ENCODE data around the gene ABCA9.

GRCh38 chr17:69060760-69061298 is at the start of gene ABCA9:
Gene ABCA9, minus strand, starts transcription at chr17:69060927.
- PRO-cap: bidirectional peak, plus-strand start at chr17:69061117, minus-strand start at chr17:69060927

DNA sequence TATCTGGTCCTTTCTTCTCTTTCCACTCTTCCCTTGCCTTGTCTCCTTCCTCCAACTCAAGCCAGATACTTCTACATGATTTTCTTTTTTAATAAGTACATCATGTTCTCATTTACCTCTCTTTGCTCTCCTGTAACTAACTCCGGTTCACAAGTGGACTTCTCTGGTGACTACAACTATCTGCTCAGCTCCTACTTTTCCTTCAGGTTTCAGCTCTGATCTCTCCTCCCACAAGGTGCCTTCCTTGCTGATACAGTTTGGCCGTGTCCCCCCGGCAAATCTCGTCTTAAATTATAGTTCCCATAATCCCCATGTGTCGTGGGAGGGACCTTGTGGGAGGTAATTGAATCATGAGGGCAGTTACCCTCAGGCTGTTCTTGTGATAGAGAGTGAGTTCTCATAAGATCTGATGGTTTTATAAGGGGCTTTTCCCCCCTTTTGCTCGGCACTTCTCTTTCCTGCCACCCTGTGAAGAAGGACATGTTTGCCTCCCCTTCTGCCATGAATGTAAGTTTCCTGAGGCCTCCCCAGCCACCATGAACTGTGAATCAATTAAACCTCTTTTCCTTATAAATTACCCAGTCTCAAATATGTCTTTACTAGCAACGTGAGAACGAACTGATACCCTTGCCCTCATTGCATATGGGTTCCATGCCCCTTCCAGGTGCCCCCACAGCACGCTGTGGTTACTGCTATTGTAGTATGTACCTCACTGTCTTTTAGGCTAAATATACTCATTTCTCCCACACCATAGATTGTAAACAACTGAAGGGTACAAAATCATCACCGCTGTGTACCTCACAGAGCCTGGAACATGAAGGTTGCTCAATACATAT is 5.0 kb upstream of the ABCA9 start:
- PRO-cap: no peak

- PRO-cap: no peak
These were observed 27.1 kb upstream of the ABCA9 start for GRCh38 chr17:69087690-69088382.

- PRO-cap: bidirectional peak, plus-strand start at chr17:69901125, minus-strand start at chr17:69900827
These were observed 174.4 kb upstream of the KCNJ16 start for GRCh38 chr17:69900596-69901018.

GRCh38 chr17:70089164-70089363 is 14.0 kb downstream of the KCNJ16 start:
- PRO-cap: no peak

DNA sequence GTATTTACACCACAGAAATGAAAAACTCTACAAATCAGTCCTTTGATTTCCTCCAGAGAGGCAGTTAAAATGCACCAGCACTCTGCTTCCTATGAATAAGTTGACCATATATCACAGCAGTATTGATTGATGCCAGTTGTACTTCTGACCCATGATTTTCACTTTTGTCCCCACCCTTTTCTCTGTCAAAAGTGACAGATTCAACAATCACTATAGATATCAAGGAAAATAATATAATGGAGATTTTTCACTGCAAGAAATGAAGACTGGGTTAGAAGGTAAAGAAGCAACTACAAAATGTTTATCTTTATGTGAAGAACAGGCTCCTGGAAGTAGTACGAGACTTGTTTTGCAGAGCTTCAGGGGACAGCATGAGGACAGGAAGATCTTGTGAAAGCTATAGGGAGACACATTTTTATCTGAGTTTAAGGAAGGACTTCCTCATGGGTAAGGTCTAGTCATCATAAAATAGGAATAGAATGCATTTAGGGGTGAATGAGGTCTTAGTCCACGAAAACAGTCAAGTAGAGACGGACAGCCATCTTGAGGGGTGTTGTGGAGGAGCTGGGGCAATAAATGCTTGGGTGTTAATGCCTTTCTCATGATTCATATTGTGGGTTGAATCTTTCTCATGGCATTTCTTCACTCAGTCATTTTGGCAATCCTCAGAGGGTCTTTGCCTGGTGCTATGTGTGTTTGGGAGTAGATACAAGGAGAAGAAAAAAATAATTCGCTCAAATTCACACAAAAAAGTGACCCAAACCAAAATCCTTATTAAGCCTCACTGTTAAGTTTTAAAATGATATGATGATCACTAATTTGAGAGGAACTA is 24.2 kb downstream of the KCNJ16 start:
- PRO-cap: no peak

DNA sequence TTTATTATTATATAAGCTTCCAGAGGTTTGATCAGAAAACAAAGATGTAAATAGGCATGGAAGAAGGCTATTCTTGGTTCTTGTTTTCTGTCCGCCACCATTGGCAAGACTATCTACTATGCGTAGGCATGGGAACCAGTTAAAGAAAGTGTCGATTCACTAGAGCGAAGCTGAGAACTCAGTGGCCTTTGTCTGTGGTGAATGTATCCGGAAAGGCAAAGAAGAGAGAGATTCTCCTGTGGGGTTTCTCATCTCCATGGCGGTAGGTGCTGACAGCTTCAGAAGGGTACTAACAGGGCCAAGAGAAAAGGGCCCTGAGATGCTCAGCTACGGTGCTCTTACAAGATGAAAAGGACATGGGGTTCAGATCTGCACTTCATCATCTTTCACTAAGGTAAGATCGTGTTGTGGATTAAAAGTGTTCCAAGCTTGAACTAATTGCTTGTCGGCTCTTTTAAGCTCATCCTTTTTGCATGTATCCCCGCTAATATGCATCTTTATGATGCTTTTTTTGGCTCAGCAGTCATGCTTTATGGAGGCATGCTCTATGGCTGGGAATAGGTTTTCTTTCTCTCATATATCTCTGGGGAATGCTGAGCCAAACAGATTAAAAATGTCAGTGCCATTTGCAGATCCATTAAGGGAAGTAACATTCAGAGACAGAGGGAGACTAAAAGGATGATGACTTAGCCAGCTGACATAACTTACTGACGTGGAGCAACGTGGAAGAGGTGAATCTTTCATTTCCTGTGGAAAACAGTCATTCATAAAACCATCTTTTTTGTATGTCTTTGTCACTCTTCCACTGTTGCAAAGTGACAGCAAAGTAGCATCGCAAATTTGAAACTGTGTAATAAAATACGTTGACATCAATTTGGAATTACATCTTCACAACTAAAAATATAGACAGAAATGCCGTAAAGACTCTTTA is 29.9 kb downstream of the KCNJ16 start:
- PRO-cap: no peak

DNA sequence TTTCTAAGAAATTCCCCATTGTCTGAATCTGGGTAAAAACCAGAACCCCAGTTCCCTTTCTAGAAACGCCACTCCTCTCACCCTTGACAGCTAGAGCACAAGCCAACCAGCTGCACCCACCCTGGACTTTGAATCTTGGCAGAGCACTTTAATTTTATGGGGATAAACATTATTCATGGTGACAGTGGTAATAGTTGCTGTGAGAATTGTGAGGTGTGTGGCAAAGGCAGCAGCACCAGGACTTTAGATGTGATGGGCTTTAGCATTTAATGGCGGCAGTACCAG is 265.8 kb downstream of the KCNJ2 start:
- PRO-cap: no peak

GRCh38 chr17:72118067-72118818 is 2.6 kb upstream of the SOX9 start:
- PRO-cap: no peak

DNA sequence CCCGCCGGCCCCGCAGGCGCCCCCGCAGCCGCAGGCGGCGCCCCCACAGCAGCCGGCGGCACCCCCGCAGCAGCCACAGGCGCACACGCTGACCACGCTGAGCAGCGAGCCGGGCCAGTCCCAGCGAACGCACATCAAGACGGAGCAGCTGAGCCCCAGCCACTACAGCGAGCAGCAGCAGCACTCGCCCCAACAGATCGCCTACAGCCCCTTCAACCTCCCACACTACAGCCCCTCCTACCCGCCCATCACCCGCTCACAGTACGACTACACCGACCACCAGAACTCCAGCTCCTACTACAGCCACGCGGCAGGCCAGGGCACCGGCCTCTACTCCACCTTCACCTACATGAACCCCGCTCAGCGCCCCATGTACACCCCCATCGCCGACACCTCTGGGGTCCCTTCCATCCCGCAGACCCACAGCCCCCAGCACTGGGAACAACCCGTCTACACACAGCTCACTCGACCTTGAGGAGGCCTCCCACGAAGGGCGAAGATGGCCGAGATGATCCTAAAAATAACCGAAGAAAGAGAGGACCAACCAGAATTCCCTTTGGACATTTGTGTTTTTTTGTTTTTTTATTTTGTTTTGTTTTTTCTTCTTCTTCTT is 3.2 kb downstream of the SOX9 start:
- PRO-cap: no peak

- PRO-cap: no peak
These were observed 3.7 kb downstream of the SOX9 start for GRCh38 chr17:72124526-72124947.

DNA sequence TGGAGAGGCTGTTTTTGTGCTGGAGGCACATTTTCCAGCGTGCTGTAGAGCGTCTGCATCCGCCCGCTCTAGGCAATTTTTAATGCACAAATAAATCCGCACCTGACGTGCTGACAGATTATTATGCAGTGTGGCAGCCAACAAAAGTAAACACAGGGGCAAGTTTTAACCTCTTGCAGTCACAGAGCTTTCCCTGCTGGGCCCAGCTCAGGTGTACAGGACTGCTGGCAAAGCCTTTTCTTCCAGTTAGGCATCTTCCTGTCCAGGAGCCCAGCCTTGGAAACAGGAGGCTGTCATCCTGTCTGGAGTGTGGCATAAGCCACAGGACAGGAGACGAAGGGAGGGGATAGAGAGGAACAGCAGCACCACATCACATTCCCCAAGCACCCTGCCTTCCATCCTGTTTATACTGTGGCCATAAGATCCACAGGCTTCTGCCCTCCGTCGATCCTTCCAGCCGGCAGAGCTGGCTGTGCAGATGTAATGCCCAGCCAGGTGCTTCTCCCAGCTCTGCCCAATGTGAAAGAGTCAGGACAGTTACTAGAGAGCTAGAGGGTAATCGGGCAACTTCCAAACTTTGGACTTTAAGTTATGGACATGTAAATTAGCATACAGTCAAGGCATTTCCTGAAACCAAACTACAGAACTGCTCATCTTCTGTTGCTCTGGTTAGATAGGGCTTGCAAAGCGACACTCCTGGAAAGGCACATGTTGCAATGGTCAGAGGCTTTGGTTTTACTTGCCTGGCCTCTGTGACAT is 368.4 kb downstream of the SOX9 start:
- PRO-cap: no peak

GRCh38 chr17:72530000-72530922 is 409.4 kb downstream of the SOX9 start:
- PRO-cap: no peak

GRCh38 chr17:72683945-72684601 is 408.4 kb downstream of the SLC39A11 start:
- PRO-cap: no peak

- PRO-cap: no peak
These were observed 363.6 kb downstream of the SLC39A11 start for GRCh38 chr17:72728877-72729355.

GRCh38 chr17:72885839-72886720 is 206.4 kb downstream of the SLC39A11 start:
- PRO-cap: no peak

GRCh38 chr17:72931519-72932030 is 160.9 kb downstream of the SLC39A11 start:
- PRO-cap: no peak

DNA sequence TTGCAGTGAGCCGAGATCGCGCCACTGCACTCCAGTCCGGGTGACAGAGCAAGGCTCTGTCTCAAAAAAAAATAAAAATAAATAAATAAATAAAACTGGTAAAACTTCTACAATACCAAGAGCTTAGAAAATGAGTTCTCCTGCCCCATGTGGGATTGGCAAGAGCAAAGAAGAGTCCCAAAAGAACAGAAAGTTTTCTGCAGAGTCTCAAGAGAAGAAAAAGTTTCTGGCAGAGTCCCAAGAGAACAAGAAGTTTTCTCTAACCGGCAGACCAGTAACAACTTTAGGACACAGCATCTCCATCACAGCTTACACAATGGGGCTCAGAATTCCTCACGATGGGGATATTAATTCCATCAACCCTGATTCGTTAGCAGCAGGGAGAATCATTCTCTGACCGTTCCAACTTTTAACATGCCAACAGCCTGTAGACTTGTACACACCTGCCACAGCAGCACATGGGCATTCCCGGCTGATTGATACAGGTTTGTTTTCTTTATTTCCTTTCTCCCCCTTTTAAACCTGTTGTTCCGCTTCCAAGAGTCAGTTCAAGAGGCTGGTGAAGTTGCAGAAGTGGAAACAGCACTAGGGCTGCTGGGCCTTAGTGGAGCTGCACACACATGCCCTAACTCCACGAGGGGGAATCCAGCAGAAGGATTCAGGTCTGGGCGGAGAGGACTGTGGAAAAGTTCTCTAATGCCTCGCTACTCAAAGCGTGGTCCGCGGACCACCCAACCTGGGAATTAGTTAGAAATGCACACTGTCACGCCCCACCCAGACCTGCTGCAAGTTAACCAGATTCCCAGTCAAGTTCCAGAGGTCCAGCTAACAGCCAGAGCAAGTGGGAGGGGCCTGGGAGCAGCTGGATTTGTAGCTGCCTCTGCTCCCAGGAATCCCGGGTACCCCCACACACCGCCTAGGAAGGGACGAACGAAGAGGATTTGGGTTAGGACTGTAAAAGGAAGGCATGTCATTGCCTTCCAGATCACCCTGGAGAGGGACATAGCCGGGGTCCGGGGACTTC is 795 bp downstream of the SLC39A11 start:
- PRO-cap: no peak

DNA sequence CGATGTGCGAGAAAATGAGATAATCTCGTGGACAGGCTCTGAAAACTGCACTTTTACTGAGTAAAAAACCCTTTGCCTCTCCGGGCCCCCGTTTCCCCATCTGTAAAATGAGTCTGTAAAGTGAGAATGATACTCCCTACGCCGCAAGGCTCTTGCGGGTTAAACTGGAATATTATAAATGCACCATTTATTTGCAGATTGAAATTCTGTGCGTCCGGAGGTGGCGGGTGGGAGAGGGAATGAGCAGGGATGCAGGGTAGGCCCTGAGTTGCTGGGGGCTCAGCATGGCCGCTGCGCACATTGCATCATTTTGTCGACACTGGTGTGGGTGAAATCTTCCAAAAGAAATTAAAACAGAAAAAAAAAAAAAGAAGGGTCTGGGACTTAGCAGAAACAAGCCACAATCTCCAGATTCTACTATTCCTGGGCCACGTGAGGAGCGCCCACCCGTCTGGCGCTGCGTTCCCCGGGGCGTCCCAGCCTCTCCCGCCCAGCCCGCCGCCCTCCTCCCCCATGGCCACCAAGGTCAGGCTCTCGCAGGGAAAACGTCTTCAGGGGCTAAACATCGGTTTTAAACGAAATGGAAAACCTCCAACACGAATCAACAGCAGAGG is 910 bp upstream of the COG1 start:
- PRO-cap: no peak

GRCh38 chr17:73309510-73310411 is 2.0 kb downstream of the CDC42EP4 start:
- PRO-cap: bidirectional peak, plus-strand start at chr17:73310009, minus-strand start at chr17:73309720